Gallbladder (tissue), 1 donor: ENCODE results near the gene IRS4.

DNA sequence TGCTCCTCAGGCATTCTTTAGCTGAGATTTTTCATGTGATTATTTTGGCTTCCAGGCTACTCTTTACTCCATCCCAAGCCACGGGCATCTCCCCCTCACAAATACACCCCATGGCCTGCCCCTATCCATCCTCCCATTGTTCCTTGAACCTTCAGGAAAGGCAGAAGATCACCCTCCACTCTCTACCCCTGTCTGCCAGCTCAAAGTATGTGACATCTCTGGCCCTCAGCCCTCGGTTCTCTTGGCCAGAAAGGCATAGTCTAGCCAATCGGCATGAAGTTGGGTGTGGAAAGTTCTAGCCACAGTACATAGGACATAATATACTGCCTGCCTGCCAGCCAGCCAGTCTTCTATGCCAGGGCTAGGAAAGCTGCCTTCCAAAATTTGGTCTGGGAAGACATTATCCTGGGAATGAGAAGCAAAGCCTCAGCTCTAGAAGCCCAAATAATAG is 3.2 kb upstream of the PLP1 start:
- PRO-cap = no peak

DNA sequence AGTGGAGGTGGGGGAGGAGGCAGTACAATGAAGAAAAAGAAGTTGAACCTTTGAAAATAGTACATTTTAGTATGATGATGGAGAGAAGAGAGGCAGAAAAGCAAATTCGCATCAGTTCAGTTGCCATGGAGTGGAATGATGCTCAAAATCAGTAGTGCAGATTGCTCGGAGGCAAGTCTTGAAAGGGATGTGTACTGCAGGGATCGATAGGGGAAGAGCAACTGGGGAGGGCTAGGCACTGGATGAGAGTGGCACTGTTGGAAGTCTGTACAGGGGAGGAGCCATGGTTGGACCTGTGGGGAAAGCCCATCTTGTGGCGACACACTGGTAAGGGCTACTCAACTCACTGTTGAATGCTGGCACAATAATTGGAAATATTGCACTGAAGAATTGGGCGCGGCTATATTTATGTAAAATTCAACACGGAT is 1.3 kb downstream of the RAB9B start:
- PRO-cap = no peak

DNA sequence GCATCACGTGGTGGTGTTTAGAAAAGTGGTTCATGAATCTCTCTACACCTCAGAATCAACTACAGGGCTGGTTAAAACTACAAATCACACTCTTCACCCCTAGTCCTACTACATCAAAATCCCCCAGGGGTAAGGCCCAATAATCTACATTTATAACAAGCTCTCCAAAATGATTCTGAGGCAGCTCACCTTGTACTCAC is 1.3 kb upstream of the ZCCHC18 start:
- PRO-cap = no peak

GRCh38 chrX:104185966-104186277 is 19.7 kb downstream of the FAM199X start:
- PRO-cap = no peak

- PRO-cap = no peak
Measured at GRCh38 chrX:104497298-104497552, 68.8 kb upstream of the IL1RAPL2 start.

DNA sequence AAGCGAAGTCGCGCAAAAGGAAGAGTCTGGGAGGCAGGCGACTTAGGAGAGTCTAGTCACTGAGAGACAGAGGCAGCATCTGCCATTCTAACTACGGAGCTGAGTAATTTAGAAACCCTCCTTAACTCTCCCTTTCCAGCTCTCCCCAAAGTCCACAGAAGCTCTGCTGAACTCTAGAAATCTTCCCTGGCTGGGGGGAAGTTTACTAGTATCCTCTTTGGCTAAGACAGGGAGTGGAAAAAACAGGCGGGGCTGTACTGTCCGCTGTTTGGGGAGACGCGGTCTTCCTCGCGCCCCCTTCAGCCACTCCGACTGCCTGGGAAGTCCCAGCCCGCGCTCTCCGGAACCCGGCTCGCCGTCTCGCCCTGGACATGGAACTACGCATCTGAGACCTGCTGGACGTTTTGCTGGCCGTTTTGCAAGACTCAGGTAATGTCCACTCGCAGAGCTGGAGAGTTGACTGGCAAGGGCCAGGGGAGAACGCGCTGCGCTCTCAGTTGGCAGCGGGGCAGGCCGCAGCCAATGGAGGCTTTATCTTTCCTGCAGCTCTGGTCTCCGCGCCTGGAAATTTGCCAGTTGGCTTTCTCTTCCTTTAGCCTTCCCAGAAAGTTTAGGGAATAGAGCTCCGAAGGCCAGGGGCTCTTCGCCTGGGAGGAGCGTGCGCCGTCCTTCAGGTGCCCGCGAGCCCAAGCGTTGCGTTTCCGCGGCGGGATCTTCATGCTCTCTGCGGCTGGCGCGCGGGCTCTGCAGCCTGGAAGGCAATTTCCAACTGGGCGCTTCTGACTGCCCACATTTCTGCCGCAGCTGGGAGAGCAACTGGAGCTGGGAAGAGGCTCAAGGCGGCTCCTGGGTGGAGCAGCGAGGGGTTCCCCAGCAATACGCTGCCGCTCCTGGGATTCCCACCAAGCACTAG is 880 bp downstream of the IL1RAPL2 start:
- PRO-cap = no peak

GRCh38 chrX:106725830-106726354 is 609 bp upstream of the RNF128 start:
- PRO-cap = no peak

- PRO-cap = no peak
Measured at GRCh38 chrX:106942389-106943126, 22.4 kb downstream of the CLDN2 start.

DNA sequence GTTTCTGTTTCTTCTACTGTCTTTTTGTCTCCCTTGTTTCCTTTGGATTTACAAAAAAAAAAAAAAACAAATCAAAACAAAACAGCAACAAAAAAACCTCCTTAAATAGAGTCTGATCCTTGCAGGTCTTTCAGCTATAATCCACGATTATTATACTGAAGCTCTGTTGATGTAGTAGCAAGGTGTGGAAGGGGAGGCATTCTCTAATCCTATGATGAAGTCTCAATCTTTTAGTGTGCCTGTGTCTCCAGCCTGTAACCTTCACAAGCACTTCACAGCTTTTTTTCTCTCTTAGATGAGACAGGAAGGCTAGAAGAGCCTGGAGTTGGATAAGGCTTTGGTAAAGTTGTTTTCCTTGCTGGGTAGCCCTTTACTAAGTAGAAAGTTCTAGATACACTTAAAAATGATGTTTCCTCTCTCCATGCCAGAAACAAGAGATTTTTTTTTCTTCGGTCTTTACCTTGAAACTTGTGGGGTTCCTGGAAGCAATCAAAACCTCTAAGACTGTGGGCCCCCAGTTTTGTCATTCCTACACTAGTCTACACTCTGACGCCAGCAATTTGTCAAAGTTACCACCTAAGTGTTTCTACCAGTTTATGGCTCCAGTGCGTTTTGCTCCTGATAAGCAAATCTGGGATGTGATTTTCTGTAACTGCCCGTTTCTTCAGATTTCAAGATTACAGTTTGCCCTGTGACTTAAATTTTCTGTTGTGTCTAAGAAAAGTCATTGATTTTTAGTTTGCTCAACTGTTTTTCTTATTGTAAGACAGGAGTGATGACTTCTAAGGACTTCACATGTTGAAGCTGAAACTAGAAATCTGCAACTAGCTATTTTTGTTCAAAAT is 34.3 kb downstream of the RBM41 start:
- PRO-cap = no peak

- PRO-cap = no peak
Measured at GRCh38 chrX:107654671-107655690, 26.7 kb downstream of the PRPS1 start.

DNA sequence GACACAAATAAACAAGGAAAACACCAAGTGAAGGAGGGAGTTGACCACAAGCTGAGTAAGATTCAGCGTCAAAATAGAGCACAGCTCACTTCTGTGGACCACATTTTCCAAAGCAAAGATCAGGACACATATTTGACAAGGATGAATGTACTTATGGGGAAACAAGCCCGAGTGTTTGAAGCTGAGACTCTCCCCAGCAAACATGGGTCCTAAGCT is 46.5 kb downstream of the PRPS1 start:
- PRO-cap = no peak

DNA sequence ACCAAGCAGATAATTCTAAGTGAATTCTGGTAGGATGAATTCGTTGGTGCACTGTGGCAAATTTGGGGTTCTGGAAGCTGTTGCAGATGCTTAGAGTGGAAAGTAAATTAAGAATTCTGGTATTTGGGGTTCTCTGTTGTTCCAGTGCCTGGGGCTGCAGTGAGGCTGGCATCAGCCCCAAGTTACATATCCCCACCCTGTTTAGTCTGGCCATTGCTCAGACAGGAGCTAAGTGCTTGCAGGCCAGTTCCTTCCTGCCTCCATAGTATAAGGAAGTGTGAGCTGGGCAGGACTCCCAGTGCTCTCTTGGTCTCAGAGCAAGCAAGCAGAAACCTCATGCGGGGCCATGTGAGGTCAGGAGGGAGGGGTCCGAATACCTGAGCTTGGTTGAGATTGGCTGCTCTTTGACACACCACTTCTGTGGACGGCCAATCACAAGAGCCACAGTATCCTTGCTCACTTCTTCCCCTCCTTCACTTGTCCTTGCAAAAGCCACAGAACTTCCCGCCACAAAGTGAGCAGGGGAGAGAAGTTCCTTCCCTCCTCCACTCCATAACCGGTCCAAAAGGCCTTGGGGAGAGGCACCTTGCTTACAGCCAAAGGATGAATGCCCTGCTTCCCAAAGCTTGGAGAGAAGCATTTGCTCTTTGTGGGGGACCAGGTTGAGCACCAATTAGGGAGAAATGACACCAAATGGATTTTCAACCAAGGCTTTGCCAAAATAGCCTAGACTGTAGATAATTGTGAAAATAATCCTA is 56.6 kb downstream of the PRPS1 start:
- PRO-cap = no peak

GRCh38 chrX:107715096-107715394 is 60.5 kb downstream of the TSC22D3 start:
- PRO-cap = bidirectional peak, plus-strand start at chrX:107715523, minus-strand start at chrX:107715284

DNA sequence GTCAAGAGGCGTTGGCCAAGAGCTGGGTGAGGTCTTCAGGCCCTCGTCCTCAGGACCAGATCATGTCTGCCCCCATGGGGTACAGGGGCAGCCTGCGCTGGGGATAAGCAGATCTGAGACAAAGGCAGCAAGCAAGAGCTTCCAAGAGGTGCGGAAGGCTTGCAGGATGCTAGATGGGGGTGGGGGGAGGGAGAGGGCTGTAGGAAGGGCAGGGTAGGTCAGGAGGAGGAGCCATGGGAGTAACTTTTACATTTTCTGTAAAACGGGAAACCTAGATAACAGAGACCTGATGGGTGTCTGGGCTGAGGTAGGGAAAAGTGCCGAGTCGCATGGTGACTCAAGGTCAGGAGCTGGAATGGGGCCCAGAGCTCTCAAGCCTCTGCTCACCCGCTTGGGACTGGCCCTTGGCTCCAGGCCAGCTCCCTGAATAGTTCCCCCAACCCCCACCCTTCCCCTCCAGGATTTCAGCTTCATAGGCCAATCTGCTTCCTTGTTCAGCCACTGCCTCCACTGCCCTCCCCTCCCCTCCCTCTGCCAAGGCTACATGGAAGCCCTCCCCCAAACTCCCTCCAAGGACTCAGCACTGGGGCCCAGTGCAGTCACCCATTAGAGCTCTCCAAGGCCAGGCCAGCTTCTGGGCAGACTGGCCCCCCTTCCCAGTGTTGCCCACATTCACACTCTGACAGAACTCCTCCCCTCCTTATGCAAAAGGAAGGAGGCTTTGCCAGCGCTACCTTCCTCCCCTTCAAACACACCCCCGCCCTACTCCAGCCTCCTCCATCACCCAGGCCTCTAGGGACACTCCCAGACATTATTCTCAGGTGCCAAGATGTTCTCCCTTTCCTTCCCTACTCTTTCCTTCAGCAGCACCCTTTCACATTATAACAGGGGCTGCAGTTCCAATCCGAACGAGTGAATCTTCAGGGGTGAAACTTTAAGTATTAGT is 43.6 kb downstream of the TSC22D3 start:
- PRO-cap = bidirectional peak, plus-strand start at position 501 of the sequence, minus-strand start at position 319 of the sequence

DNA sequence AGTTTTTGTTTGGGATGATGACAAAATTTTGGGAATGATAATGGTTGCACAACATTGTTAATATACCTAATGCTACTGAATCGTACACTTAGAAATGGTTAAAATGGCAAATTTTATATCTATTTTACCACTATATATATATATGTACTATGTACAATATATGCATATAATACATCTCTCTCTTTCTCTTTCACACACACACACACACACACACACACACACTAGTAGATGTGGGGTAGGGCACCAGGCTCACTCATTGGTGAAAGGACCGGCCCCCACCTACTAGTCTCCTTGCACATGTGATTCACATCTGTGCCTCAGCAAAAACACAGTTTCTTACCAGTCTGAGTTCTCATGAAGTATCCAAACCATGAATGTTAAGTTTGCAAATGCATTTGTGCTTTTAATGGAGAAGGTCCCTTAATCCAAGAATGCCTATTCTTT is 6.0 kb downstream of the TSC22D3 start:
- PRO-cap = no peak

DNA sequence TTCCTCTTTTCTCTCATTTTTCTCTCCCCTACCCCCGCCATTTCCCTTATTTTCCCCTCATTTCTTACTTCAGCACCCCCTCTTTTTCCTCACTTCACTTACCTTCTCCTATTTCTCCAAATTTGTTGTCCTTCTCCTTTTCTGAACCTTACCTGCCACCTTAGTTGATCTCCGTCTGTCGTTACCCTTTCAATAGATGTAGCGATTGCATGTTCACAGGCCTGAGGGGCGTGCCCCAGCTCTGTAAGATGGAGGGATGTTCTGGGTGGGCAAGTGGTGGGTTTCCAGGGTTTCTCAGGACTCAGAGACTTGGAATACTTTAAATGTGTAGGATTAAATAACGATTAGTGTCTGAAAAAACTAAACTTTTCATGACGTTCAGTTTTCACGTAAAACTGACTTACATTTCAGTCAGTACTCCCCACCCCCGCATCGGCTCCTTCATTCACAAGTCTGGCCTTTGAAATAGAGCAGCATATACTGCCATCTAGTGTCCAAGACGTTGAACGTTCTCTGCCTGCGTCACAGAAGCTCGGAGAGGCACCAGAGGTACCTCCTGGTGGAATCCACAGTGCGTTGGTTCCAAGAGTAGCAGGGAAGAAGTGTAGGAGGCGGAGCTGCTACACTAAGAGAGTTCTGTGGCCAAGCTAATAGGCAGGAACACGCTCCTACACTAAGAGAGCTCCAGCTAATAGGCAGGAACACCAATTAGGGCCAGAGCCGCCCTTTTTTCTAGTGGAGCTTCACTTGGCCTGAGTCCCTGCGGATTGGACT is 478 bp upstream of the NCBP2L start:
- PRO-cap = no peak

DNA sequence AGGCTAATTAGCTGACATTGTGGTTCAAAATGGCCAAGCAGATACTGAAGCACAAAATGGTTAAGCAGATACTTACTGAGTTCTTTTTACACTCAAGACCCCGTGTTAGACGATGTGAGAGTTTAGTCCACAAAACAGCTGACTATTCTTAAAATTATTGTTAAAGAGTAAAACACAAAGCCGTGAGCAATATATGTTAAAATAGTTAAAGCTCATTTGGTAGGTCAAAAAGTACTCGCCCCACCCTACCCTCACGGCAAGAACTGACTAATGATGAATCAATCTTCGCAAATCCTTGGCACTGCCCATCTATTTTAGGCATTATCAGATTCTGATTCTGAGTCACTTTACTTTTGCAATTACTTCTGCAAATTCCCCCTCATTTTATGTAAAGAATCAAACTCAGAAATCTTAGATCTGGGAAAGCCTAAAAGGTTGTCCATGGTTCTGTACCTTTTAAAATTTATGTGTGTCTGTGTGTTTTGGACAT is 40.3 kb downstream of the COL4A6 start:
- PRO-cap = no peak

GRCh38 chrX:108736268-108737013 is at the start of gene IRS4:
Gene IRS4 (minus strand): TSS chrX:108736563.
- PRO-cap = no peak

- PRO-cap = no peak
Measured at GRCh38 chrX:108737014-108737702, 795 bp upstream of the IRS4 start.

GRCh38 chrX:109053930-109054761 is 317.8 kb upstream of the IRS4 start:
- PRO-cap = no peak